ENCODE results near the genes ECRG4 and CCDC138.

DNA sequence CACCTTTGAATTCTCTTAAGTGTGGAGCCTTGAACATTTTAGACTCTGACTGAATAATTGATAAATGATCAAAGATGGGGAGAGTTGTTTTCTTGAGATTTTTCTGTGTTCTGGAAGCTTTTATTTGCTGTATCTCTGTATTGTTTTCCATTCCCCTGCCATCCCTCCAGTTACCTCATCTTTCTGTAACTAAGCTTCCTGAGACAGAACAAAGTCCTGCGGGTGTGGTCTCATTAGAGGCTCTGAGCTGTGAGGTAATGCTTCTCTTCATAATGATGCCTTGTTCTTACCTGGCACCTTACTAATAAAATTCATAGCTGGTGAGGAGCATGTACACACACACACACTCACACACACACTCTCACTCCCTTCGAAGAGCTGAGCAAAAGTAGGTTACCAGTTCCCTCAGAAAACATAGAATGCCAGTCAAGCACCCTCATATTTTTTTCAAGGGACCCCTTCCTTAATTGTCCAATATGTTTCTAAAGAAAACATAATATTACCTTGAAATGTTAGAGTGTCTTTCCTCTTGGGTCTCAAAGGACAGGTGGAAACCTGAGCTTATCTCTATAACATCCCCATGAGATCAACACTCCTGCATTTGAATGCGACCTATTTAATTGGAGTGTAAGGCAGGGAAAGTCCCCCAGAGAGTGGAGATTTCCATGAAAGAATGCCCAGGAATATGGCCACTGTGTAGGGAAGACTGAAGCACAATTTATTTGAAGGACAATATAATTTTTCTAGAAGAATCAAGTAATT is 161.7 kb upstream of the NCK2 start:
- PRO-cap: no peak

DNA sequence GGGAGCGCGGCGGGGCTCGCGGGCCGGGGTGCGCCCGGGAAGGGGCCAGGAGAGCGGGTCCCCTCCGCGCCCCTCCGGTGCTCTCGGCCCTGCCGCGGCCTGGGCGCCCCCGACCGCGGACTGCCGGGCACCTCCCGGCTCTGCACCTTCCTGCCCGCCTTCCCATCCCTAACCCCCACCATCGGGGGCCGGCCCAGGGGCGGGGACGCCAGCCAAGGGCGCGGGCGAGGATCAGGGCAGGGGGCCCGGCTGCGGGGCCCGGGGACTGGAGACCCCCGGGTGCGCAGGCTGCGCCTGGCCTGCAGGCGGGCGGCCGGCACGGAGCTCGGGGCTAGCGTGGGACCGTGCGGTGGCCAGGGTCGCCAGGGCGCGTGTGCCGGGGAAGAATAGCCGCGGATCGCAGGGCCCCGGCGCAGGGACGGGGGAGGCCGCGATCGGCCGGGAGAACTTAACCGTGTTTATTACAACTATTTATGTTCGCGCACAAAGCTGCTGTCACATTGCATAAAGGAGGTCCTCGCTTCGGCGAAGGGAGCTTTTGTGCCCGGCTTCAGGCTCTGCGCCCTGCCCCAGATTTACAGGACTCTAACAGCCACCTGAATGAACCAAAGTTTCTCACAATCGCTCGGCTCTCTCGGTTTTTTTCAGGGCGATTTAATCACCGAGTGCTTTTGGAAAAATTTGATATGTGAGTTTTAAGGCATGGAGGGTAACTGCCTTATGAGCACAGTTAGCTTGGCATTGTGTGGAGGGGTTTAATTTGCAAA is 671 bp downstream of the NCK2 start:
- PRO-cap: unidirectional peak, minus-strand start at position 122 of the sequence

- PRO-cap: no peak
Observed at GRCh38 chr2:105750691-105751110, 6.0 kb downstream of the NCK2 start.

GRCh38 chr2:105802512-105803204 is 57.9 kb downstream of the NCK2 start:
- PRO-cap: no peak

DNA sequence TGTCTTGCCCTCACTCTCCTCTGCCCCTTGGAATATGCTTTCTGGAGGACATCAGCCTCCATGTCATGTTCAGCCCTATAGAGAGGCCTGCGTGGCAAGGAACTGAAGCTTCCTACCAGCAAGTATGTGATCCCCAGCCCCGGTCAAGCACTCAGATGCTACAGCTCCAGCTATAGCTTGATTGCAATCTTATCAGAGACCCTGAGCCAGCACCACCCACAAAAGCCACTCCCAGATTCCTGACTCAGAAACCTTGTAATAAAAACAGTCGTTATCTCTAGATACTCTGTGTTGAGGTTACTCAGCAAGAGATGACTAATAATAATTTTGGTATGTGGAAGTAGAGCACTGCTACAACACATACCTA is 88.4 kb upstream of the ECRG4 start:
- PRO-cap: no peak

DNA sequence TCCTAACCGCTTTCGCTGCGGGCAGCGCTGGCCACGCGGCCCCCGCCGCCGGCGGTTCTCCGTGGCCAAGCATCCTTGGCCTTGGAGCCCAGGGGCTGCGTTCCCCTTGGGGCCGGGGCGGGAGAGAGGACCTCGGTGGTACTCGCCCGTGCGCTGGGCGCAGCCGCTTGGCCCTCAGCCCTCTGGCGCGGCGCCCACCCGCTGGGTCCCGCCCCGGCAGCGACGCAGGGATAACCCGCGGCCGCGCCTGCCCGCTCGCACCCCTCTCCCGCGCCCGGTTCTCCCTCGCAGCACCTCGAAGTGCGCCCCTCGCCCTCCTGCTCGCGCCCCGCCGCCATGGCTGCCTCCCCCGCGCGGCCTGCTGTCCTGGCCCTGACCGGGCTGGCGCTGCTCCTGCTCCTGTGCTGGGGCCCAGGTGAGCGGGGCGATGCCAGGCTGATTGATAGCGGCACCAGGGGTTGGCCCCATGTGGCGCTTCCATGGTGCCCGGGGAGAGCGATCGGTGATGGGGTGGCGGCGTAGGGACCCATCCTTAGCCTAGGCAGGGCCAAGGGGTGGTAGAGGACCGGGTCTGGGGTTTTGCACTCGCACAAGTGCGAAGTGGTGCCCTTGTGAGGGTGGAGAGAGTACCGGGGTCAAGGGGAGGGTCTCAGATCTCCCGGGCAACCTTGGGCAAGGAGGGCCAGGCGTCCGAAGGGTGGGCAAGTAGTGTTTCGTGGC is at the start of gene ECRG4:
Gene ECRG4 (plus strand): TSS at position 260 of the 720 bp plus-strand sequence.
- PRO-cap: no peak

- PRO-cap: no peak
Observed at GRCh38 chr2:106565883-106566487, 78.8 kb downstream of the CD8B2 start.

GRCh38 chr2:108469856-108471005 is 21.2 kb downstream of the GCC2 start:
- PRO-cap: no peak

DNA sequence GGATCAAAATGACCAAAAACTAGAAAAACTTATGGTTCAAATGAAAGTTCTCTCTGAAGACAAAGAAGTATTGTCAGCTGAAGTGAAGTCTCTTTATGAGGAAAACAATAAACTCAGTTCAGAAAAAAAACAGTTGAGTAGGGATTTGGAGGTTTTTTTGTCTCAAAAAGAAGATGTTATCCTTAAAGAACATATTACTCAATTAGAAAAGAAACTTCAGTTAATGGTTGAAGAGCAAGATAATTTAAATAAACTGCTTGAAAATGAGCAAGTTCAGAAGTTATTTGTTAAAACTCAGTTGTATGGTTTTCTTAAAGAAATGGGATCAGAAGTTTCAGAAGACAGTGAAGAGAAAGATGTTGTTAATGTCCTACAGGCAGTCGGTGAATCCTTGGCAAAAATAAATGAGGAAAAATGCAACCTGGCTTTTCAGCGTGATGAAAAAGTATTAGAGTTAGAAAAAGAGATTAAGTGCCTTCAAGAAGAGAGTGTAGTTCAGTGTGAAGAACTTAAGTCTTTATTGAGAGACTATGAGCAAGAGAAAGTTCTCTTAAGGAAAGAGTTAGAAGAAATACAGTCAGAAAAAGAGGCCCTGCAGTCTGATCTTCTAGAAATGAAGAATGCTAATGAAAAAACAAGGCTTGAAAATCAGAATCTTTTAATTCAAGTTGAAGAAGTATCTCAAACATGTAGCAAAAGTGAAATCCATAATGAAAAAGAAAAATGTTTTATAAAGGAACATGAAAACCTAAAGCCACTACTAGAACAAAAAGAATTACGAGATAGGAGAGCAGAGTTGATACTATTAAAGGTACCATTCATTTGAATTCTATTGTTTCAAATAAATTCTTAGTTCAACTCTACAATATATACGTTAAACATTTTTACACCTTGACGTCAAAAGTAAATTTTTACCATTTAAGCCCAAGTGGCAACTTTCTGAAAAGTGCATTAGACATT is 22.6 kb downstream of the GCC2 start:
- PRO-cap: no peak

DNA sequence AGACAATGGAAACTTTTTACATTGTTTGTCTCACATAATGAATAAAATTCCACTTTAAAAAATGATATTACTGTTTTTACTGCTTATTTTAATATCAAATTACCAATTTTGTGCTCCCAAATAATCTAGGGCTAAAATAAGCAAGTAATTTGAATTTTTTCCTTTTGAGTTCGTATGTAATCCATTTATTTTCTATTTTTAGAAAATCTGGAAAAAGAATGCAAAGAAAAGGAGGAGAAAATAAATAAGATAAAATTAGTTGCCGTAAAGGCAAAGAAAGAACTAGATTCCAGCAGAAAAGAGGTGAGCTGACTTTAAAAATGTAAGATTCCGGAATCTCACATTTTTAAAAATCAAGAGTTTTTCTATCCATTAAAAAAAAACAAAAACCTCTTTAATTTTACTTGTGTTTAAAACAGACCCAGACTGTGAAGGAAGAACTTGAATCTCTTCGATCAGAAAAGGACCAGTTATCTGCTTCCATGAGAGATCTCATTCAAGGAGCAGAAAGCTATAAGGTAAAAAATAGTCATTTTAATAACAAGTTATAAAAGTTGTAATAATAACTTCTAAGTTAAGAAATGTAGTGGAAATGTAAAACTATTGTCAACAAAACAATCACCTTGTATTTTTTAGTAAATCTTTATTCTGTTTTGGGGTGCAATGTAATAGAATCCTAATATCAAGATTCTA is 26.5 kb downstream of the GCC2 start:
- PRO-cap: no peak

DNA sequence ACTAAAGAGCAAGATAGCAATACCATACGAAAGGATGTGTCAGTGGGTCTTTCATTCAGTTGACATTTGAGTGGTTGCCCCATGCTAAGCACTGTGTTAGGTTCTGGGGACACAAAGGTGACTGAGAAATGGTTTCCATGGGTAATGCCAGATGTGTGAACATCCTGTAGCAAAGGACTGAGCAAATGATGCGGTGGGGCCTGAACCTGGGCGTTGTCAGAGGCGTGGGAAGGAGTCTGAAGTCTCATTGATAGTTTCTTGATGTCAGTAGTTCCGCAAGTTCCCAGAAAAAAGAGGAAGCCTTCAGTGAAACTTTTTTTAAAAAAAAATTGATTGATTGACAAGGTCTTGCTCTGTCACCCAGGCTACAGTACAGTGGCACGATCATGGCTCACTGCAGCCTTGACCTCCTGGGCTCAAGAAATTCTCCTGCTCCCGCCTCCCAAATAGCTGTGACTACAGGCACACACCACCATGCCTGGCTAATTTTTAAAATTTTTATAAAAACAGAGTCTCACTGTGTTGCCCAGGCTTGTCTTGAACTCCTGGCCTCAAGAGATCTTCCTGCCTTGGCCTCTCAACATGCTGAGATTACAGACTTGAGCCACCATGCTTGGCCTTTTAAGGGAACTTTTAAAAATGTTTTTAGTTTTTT is 57.0 kb downstream of the LIMS1 start:
- PRO-cap: no peak

- PRO-cap: no peak
Observed at GRCh38 chr2:108613223-108613877, 79.1 kb downstream of the LIMS1 start.

DNA sequence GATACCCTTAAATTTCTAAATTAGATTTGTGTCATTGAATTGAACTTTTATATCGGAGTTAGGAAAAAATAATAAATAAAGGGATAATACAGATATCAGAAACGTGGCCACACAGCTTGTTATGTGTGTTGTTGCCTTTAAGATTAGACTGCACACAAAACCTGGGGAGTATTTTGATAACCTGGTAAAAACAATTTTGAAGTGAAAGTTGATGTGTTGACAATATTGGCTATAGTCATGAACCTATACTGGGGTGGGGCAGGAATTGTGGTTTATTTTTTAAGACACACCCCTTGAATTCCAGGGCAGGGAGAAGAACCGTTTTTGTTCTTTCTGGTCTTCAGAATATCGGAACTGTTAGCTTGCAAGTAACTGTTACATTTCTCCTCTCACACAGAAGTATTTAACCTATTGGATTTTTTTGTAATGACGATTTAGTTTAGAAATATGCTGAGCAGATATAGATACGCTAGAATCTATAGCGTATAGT is 80.4 kb downstream of the LIMS1 start:
- PRO-cap: no peak

DNA sequence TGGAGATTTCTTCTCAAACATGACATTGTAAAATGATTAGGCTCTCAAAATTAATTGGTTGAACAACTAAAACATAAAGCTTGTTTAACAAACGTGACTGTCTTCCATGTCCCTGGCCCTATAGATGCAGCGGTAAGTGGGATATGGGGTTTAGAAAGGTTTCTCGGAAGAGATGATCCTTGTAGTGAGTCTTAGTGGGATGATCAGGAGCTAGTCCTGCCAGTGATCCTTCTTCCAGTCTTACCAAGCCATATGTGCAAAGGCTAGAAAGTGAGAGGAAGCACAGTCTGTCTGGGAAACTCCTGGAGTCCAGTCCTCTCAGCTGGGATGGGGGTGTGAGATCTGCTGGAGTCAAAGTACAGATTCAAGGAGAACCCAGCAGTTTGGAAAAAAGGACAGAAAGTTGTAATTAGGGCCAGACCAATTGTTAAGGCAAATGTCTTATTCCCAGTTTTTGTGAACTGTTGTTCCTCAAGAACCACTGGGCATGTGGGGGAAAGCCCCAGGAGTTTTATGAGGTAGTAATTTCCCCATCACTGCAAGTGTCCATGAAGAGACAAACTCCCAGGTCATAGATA is 83.3 kb downstream of the LIMS1 start:
- PRO-cap: no peak

- PRO-cap: no peak
Observed at GRCh38 chr2:108639827-108640413, 79.4 kb upstream of the RANBP2 start.

DNA sequence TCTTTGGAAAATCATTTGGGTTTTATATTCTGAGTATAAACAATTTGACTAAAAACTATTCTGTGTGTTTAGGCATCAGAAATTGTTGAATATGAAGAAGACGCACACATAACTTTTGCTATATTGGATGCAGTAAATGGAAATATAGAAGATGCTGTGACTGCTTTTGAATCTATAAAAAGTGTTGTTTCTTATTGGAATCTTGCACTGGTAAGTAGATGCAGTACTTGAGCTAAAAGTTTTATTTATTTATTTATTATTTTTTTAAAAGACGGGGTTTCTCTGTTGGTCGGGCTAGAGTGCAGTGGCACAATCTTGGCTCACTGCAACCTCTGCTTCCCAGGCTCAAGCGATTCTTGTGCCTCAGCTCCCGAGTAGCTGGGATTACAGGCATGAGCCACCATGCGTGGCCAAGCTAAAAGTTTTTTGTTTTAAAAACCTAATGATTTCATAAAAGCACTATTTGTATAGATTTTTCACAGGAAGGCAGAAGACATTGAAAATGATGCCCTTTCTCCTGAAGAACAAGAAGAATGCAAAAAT is 33.1 kb upstream of the CCDC138 start:
- PRO-cap: no peak

GRCh38 chr2:108766303-108767071 is 20.1 kb upstream of the CCDC138 start:
- PRO-cap: no peak

GRCh38 chr2:108781101-108781495 is 5.5 kb upstream of the CCDC138 start:
- PRO-cap: no peak

DNA sequence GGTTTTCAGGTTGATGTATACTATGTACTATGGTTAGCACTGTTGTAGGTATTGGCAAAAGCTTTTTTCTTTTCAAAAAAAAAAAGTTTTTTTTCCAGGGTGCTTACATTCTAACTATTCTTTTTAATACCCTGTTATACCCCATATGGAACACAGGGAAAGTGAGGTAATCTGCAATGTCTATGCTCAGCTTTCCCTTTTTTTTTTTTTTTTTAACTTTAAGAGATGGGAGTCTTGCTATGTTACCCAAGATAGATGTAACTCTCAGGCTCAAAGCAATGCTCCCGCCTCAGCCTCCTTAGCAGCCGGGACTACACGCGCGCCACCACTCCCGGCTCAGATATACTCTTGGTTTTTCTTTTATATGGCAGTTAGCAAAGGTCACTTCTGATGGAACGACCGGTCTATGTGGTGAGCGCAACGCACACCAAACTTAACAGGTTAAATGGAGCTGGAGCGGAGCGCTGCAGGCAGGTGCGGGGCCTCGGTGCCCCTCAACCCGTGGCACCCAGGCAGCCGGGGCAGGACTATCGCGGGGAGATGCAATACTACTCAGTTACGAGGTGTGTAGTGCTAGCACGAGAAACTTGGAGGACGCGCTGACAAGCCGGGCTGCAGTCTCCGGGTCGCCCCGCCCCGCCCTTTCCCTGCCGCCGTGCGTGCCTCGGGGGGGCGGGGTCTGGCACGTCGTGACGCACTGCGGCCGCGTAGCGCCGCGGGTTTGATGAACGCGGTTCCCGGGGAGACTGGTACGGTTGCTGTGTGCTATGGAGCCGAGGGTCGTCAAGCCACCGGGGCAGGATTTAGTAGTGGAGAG is at the start of gene CCDC138:
Gene CCDC138 (plus strand): TSS at position 716 of the 817 bp plus-strand sequence.
- PRO-cap: no peak

- PRO-cap: no peak
Observed at GRCh38 chr2:109160280-109161033, 31.5 kb downstream of the SH3RF3 start.